Ascending aorta (tissue), 1 donor: ENCODE results near the genes TMEM131L, TLR2 and SFRP2.

- PRO-cap, result bidirectional peak, plus-strand start at chr4:151409155, minus-strand start at chr4:151409001
Measured at GRCh38 chr4:151408292-151409091, 484 bp upstream of the FHIP1A start.

- PRO-cap, result no peak
Measured at GRCh38 chr4:151465639-151466292, 56.8 kb downstream of the FHIP1A start.

- PRO-cap, result no peak
Measured at GRCh38 chr4:151781009-151781453, 20.2 kb upstream of the GATB start.

GRCh38 chr4:152102420-152103074 is 341.7 kb upstream of the GATB start:
- PRO-cap, result no peak

GRCh38 chr4:152121088-152121436 is 360.3 kb upstream of the GATB start:
- PRO-cap, result unidirectional peak, minus-strand start at chr4:152121239

DNA sequence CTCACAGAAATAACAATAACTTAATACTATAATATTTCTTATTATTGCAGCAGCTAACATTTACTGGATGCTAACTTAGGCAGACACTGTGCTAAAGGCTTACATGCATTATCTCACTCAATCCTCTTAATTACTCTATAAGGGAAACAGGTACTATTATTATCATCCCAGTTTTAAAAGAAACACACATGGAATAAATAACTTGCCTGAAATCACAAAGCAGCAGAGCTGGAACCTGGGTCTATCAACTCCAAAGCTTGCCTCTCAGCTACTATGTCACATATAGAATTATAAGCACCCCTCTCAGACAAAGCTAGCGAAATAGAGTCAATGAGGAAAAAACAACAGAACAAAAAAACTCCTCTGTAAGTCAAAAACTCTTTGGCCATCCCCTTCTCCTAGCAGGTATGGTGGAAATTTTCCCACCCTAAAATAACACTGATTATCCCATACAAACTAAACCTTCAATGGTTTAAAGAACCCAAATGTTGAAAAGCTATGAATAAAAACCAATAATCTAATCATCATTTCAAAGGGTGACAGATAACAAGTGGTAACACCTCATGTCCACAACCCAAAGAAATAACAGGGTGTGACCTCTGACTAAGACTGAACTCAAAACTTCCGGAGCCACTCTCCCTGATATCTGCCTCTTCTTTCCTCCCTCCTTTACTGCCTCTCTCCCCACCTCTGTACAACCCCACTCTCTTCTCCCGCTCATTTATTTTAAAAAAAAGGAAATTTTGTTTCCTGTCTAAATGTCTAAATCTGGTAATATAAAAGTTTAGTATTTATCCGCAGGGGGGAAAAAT is 11.7 kb downstream of the FBXW7 start:
- PRO-cap, result no peak

- PRO-cap, result no peak
Measured at GRCh38 chr4:152589360-152589667, 53.4 kb upstream of the FBXW7 start.

- PRO-cap, result no peak
Measured at GRCh38 chr4:152691285-152691785, 11.5 kb upstream of the TMEM154 start.

GRCh38 chr4:152800514-152801384 is 21.0 kb downstream of the ARFIP1 start:
- PRO-cap, result no peak

DNA sequence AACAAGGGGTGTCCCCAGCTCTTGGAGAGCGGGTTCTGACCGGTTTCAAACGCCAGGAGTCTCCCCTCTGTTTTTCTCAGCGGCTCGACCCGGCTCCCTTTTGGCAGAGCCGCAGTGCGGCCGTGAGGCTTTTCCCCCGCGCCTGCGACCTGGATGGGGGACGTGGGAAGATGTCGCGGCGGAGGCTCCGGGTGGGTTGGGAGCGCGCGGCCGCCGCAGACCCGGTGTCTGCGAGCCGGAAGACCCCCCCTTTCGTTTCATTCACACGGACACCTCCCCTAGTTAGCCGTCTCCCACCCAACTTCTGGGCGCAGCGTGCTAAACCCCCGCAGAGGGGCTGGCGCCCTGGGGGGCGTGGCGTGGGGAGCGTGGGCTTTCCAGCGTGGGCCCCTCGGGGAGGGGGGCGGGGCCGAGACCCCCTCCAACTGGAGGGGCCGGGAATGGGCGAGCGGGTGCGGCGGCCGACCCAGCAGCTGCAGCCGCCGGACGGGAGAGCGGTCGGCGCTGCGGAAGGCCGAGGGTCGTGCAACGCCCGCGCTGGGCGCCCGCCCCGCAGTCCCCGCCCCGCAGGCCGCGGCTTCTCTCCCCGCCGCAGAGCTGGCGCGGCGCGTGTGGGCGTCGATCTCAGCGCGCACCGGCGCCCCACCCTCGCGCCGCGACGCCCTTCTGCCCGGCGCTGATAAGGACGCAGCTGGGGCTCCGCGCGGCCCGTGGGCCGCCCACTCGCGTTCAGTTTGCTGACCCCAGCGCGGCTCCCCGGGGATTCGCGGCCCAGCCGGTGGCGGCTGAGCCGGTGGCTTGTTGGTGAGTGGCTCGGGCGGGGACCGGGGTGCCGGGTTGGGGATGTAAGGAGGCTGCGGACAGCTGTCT is 1.2 kb downstream of the FHDC1 start:
- PRO-cap, result no peak

DNA sequence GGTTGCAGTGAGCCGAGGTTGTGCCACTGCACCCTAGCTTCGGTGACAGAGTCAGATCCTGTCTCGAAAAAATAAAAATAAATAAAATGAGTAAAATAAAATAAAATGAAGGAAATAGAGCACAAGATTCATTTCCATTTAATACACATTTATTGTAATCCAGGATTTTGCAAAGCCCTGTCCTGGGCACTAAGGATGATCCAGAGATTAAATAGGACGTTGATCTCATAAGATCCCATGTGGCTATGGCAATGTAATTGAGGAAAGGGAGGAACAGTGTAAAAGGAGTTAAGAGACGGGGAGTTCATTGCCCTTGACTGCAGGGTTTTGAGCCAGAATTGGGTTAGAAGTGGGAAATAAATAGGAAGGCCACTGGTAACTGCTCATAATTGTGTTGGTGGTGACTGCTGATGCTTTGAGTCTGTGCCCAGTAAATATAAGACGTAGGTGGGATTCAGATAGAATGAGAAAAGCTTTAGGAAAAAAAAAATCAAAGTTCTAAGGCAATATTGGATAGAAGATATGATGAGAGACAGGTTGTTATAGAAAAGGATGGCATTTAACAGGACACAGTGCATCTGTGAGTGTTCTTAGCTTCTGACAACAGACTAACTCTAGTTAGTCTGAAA is 15.7 kb downstream of the TRIM2 start:
- PRO-cap, result no peak

- PRO-cap, result bidirectional peak, plus-strand start at chr4:153466360, minus-strand start at chr4:153466199; unidirectional peak, plus-strand start at chr4:153466628
Measured at GRCh38 chr4:153466263-153467082, at the start of gene TMEM131L. TMEM131L (plus strand) TSS chr4:153466360.

- PRO-cap, result no peak
Measured at GRCh38 chr4:153518054-153518387, 51.9 kb downstream of the TMEM131L start.

- PRO-cap, result no peak
Measured at GRCh38 chr4:153651384-153652414, 32.4 kb upstream of the TLR2 start.

DNA sequence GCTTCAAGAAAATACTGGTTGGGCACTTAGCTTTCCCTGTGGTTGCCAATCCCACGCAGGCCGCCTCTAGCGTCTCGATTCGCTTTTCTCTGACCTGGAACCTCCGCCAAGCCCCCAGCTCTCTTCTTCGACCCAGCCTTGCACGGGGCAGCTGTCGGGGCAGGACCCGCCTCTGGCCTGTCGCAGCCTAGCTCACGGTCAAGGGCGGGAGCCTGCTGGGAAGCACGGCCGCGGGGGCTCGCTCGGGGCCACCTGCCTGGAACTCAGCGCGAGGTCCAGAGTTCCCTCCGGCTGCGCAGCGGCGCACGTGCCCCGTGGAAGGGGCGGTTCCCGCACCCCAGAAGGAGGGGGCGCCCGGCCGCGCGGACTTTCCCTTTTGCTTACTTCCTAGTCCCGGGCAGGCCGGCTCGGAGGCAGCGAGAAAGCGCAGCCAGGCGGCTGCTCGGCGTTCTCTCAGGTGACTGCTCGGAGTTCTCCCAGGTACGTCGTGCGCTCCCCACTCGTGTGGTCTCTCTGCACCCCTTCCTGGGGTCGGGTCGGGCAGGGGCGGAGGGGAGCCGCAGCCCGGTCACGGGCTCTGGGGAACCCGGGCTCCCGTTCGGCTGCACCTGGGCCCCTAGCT is at the start of gene TLR2:
TLR2 (plus strand) TSS at position 400 of the 622 bp plus-strand sequence.
- PRO-cap, result bidirectional peak, plus-strand start at position 400 of the sequence, minus-strand start at position 277 of the sequence

DNA sequence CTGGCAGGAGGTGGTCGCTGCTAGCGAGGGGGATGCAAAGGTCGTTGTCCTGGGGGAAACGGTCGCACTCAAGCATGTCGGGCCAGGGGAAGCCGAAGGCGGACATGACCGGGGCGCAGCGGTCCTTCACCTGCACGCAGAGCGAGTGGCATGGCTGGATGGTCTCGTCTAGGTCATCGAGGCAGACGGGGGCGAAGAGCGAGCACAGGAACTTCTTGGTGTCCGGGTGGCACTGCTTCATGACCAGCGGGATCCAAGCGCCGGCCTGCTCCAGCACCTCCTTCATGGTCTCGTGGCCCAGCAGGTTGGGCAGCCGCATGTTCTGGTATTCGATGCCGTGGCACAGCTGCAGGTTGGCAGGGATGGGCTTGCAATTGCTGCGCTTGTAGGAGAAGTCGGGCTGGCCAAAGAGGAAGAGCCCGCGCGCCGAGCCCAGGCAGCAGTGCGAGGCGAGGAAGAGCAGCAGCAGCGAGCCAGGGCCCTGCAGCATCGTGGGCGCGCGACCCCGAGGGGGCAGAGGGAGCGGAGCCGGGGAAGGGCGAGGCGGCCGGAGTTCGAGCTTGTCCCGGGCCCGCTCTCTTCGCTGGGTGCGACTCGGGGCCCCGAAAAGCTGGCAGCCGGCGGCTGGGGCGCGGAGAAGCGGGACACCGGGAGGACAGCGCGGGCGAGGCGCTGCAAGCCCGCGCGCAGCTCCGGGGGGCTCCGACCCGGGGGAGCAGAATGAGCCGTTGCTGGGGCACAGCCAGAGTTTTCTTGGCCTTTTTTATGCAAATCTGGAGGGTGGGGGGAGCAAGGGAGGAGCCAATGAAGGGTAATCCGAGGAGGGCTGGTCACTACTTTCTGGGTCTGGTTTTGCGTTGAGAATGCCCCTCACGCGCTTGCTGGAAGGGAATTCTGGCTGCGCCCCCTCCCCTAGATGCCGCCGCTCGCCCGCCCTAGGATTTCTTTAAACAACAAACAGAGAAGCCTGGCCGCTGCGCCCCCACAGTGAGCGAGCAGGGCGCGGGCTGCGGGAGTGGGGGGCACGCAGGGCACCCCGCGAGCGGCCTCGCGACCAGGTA is at the start of gene SFRP2:
SFRP2 (minus strand) TSS at position 738 of the 1,061 bp plus-strand sequence.
- PRO-cap, result no peak

DNA sequence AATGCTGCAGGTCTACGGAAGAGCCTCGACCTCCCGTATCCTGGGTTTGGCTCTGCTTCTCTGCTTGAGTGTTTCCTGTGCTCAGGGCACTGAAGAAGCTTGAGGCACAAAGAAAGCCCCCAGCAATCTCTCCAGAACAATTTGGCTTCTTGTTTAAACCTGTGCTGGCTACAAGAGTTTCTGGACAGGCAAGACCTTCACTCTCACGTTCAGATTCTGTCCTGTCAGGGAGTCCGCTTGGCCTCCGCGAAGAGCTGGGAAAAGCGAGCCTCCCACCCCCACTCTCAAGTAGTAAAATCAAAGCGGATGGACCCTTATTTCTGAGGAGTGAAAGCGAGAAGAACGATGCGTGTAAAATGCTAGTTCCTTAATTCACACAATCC is 2.9 kb upstream of the SFRP2 start:
- PRO-cap, result no peak

GRCh38 chr4:153933890-153934215 is 145.0 kb upstream of the SFRP2 start:
- PRO-cap, result no peak

GRCh38 chr4:154535306-154536233 is 14.6 kb downstream of the PLRG1 start:
- PRO-cap, result no peak

DNA sequence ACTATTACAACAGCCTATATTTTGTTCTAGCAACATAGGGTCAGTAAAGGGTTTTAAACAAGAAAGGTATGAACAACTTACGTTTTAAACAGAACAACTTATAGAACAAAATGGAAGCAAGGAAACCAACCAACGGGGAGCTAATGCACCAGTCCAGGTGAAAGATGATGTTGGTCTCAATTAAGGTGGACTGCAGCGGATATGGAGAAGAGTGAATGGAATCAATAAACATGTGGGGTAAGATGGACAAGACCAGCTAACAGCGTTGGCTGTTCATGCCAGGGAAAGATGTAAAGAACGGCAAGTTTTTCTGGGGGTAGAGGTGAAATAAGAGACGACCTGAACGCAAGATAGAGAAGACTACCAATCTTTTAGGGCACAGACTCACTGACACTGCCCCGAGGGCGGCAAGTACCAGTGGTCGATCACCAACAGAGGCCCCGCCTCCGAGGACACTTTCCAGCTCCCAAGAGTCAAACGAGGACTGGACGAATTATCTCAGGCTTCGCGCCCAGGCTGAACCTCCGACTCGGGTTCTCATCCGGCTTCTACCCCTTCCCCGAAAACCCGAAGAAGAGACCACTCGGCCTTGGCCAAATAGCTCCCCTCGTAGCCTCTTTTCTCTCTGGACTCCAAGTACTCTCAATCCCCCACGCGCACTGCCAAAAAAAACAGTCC is 478 bp downstream of the PLRG1 start:
- PRO-cap, result no peak